ENCODE results near the genes AR, NALF2, AWAT1 and ARR3.

DNA sequence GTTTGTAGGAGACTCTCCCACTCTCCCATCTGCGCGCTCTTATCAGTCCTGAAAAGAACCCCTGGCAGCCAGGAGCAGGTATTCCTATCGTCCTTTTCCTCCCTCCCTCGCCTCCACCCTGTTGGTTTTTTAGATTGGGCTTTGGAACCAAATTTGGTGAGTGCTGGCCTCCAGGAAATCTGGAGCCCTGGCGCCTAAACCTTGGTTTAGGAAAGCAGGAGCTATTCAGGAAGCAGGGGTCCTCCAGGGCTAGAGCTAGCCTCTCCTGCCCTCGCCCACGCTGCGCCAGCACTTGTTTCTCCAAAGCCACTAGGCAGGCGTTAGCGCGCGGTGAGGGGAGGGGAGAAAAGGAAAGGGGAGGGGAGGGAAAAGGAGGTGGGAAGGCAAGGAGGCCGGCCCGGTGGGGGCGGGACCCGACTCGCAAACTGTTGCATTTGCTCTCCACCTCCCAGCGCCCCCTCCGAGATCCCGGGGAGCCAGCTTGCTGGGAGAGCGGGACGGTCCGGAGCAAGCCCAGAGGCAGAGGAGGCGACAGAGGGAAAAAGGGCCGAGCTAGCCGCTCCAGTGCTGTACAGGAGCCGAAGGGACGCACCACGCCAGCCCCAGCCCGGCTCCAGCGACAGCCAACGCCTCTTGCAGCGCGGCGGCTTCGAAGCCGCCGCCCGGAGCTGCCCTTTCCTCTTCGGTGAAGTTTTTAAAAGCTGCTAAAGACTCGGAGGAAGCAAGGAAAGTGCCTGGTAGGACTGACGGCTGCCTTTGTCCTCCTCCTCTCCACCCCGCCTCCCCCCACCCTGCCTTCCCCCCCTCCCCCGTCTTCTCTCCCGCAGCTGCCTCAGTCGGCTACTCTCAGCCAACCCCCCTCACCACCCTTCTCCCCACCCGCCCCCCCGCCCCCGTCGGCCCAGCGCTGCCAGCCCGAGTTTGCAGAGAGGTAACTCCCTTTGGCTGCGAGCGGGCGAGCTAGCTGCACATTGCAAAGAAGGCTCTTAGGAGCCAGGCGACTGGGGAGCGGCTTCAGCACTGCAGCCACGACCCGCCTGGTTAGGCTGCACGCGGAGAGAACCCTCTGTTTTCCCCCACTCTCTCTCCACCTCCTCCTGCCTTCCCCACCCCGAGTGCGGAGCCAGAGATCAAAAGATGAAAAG is at the start of gene AR:
Gene AR, plus strand, starts transcription at position 451 of the 1,145 bp plus-strand sequence.
- PRO-cap: bidirectional peak, plus-strand start at position 516 of the sequence, minus-strand start at position 322 of the sequence

DNA sequence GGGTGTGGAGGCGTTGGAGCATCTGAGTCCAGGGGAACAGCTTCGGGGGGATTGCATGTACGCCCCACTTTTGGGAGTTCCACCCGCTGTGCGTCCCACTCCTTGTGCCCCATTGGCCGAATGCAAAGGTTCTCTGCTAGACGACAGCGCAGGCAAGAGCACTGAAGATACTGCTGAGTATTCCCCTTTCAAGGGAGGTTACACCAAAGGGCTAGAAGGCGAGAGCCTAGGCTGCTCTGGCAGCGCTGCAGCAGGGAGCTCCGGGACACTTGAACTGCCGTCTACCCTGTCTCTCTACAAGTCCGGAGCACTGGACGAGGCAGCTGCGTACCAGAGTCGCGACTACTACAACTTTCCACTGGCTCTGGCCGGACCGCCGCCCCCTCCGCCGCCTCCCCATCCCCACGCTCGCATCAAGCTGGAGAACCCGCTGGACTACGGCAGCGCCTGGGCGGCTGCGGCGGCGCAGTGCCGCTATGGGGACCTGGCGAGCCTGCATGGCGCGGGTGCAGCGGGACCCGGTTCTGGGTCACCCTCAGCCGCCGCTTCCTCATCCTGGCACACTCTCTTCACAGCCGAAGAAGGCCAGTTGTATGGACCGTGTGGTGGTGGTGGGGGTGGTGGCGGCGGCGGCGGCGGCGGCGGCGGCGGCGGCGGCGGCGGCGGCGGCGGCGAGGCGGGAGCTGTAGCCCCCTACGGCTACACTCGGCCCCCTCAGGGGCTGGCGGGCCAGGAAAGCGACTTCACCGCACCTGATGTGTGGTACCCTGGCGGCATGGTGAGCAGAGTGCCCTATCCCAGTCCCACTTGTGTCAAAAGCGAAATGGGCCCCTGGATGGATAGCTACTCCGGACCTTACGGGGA is 2.3 kb downstream of the AR start:
- PRO-cap: no peak

DNA sequence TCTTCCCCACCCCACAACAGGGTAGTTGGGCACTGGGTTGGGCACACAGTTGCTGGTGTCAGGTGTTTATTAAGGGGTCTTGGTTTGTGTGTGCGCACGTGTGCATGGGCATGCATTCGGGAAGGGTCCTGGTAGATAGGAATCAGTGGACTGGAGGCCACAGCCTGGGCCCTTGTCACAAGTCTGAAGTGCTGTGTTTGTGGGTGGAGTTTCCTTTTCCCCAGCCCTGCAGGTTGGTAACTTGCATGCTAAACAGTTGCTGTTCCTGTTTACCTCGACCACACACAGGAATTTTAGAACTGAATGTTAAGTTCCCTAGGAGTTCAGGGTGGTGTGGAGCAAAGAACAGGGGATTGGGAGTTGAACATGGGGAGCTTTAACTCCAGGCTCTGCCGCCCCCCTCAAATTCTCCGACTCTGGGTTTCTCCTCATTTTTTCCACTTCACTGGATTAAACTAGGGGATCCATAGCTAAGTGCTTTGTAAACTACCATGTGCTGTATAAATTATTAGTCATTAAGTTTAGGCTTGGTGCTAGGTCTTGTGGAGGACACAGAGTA is 48.9 kb downstream of the STARD8 start:
- PRO-cap: bidirectional peak, plus-strand start at position 309 of the sequence, minus-strand start at position 152 of the sequence

- PRO-cap: no peak
These were observed 56.1 kb downstream of the STARD8 start for GRCh38 chrX:68703619-68703864.

DNA sequence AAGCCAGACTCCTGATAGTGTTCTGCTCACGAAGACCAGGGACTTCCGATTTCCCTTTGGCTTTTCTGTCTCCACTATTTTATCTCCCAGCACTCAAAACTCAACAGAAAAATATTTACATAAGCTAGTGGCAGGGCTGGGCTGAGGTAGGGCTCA is 34.4 kb upstream of the EFNB1 start:
- PRO-cap: no peak

GRCh38 chrX:68841277-68842190 is 12.7 kb downstream of the EFNB1 start:
- PRO-cap: no peak

- PRO-cap: no peak
These were observed 13.4 kb downstream of the EFNB1 start for GRCh38 chrX:68842191-68842714.

GRCh38 chrX:68848283-68849032 is 19.6 kb downstream of the EFNB1 start:
- PRO-cap: no peak

DNA sequence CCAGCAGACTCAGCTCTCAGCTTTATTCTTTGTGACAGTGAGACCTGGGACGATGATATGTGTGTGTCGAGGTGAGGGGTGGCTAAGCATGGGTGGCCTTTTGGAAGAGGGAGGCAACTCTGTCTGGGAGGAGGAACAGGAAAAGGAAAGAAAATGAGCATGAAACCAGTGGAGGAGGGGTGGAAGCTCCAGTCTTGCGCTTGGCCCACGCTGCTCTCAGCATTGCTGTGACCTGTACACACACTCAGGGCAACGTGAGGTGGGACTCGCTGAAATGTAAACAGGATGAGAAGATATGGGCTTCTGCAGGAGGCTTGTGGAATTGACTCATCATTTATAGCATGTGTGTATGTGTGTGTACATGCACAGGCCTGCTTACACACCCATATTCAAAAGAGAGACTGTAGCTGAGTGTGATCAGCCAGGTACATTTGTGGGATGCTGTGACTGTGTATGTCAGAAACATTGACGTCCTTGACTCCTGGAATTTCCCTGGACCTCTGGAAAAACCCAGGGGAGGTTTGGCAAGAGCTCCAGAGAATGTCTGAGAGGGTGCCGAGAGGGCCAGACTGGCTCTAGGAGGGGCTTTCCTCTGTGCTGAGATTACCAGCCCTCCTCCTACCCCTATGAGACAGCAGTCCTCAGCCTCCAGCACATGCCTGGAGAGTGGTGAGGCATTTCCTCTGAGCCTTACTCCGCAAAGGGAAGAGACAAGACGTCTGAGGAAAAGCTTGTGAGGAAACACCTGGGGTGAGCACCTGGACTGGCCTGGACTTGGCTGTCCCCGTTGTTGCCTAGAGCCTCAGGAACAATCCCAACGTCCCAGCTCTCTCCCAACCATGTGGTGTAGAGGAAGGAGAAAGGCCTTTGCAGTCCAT is 137.7 kb downstream of the PJA1 start:
- PRO-cap: no peak

DNA sequence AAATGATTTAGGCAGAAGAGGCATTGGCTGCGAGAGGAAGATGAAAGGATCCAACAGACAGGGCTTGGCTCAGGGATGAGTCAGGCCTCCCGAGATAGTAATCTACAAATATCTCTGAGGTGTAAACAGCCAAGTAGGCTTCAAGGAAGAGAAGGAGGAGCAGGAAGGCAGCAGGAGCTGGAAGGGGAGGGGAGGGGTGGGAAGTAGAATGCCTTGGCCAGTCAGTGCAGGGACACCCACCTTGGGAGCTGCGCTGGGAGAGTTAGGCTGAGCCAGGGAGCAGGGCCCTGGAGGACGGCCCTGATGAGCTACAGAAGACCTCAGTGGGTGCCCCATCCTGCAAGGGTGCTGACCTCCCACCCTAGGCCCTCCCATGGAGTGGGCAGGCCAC is 55.5 kb downstream of the PJA1 start:
- PRO-cap: no peak

- PRO-cap: no peak
These were observed 677 bp upstream of the NALF2 start for GRCh38 chrX:69503458-69503839.

- PRO-cap: bidirectional peak, plus-strand start at chrX:69504386, minus-strand start at chrX:69504212
These were observed at the start of gene NALF2 for GRCh38 chrX:69504284-69505464. NALF2 (plus strand) TSS chrX:69504326.

DNA sequence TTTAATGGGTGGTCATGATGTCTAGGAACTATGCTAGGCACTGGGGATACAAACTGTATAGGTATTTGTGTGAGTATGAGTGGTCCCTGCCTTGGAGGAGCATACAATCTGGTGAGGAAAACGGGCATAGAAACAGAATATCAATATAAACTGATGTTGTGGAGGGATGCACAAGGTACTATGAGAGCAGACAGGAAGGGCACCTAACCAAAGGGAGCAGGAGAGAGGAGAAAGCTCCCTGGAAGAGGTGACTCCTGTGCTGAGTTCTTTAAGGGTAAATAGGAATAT is 2.0 kb downstream of the IGBP1 start:
- PRO-cap: no peak

- PRO-cap: no peak
These were observed 8.5 kb upstream of the DGAT2L6 start for GRCh38 chrX:70168531-70169353.

DNA sequence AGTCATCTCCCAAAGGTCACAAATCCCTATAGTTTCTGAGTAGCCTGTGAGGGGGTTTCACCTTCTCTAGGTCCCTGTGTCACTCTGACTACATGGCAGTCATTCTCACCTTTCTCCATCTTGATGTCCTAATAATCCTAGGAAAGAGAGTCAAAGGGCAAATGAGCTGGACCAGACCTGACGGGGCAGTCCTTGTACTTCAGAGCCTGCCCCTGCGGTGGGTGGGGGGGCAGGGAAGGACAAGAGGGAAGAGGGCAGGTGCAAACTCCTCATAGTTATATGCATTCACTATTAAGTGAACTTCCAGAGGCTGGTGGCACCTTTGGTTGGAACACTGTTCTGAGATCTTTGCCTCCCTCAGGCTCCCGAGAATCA is at the start of gene AWAT1:
Gene AWAT1, plus strand, starts transcription at position 334 of the 375 bp plus-strand sequence.
- PRO-cap: no peak

- PRO-cap: no peak
These were observed at the start of gene ARR3 for GRCh38 chrX:70267958-70268480. ARR3 (plus strand) TSS chrX:70268334.

DNA sequence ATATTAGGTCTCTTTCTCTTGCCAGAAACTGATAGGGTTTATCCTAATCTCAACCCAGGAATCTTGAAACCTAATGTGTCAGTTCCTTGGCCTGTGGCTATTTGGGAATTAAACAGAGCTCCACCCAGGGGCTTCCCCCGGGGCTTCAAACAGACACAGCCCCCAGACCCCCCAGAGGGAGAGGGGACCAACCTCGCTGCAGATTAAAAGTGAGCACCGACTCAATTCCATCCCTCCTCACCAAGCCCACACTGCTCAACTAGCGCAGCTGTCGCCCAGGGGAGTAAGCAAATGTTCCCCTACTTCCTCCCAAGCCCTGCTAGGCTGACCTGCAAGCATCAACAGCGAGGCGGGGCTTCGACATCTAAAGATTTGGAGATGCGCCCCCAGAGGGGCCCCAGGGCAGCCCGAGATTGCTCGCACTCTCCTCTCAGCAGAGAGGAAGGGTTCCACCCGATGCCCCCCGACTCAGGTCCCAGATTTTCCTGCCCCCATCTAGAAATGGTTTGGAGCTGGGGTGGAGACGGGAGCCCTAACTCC is 524 bp downstream of the SLC7A3 start:
- PRO-cap: no peak

DNA sequence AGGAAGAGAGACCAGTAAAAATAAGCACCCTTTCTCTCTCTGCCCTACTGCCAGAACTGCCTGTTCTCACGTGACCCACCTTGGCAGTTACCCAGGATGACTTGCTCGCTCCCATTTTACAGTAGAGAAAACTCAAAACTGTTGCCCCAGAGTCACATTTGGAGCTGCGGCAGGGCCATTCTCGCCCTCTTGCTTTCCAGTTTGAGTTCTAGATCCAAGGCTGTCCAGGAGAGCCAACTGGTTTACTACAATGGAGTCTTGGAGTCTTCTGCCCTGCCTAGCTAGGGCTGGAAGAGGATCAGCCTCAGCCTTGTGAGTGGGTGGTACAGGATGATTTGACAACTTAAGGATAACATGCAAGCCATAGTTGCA is 1.0 kb upstream of the NLGN3 start:
- PRO-cap: no peak

DNA sequence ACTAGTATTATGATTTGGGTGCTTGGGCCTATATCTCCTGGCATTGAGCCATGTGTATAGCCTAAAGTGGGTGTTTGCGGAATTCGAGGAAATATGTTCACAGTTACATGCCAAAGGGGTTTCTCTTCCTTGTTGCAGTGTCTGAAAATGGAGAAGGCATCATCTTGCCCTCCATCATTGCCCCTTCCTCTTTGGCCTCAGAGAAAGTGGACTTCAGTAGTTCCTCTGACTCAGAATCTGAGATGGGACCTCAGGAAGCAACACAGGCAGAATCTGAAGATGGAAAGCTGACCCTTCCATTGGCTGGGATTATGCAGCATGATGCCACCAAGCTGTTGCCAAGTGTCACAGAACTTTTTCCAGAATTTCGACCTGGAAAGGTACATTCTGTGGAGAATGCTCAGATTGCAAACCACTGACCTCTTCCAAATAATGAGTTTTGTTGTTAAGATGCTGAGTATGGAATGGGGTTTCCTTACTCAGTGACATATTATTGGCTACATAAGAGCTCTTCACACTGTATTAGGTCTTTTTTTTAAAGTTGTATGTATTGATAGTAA is 10.7 kb downstream of the TAF1 start:
- PRO-cap: no peak

GRCh38 chrX:71393935-71394256 is 27.7 kb downstream of the TAF1 start:
- PRO-cap: no peak